Jejunum (tissue), 1 donor: ENCODE measurements around the gene TMEM222.

DNA sequence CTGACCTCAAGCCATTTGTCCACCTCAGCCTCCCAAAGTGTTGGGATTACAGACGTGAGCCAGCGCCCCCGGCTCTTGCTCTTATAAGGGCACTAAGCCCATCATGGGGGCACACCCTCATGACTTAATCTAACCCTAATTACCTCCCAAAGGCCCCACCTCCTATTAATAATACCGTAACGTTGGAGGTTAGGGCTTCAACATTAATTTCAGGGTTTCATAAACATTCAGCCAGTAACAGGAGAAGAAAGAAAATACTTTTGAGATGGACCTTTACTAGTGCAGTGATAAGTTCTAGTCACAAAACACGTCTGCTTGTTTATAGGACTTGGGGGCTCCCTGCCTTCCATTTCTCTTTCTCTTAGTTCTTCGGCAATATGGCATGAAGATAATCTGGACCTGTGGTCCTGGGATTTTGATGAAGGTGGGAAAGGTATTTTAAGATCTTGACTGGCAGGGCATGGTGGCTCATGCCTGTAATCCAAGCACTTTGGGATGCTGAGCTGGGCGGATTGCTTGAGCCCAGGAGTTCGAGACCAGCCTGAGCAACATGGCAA is 15.6 kb downstream of the ARID1A start:
- PRO-cap: no peak

- PRO-cap: no peak
Measured at GRCh38 chr1:26722773-26724158, 27.5 kb downstream of the ARID1A start.

DNA sequence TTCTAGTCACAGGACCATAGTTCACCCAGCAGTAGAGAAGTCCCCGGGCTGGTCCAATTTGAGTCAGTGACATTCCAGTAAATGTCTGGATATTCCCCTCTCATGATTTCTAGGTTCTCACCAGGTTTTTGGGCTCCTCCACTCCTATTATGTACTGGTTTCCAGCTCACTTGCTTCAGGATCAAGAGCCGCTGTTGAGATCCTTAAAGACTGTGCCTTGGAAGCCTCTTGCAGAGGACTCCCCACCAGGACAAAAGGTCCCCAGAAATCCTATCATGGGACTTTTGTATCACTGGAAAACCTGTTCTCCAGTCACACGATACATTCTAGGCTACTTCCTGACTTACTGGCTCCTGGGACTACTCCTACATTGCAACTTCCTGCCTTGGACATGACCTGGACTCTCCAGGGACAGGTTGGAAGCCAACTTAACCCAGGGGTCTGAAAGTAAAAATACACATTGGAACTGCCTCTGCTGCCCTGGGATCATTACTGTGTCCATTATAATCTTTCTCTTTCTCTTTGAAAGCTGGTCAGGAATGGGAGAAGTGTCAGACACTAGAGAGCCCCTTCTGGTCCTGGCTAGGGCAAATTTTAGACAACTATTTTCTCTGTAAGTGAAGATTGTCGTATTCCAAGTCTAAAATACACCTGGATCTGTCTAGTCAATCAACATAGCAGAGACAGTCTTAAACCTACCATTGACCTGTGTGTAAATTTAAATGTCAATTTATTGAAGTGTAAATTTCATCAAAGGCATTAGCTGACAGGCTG is 9.9 kb downstream of the PIGV start:
- PRO-cap: no peak

GRCh38 chr1:26827682-26828293 is 1.3 kb downstream of the ZDHHC18 start:
- PRO-cap: no peak

GRCh38 chr1:26838796-26839315 is 12.4 kb downstream of the ZDHHC18 start:
- PRO-cap: no peak

DNA sequence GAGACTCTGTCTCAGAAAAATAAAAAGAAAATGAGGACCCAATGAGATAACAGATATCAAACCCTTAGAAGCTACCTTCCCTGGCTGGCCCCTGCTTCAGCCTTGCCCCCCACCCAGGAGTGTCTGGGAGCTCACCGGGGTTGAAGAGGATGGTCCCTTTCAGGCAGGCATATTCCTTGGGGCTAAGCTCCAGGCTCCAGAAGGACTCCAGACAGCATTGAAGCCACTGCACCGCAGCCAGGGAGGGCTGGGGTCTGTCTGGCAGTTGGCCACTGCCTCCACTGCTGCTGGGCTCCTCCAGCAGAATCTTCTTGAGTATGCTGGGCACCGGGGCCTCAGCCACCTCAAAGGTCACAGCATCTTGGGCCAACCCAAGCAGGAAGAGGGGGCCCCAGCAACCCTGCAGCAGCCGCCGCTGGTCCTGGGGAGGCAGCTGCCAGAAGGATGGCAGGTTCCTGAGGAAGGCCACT is 466 bp downstream of the NR0B2 start:
- PRO-cap: no peak

GRCh38 chr1:27031129-27032253 is 18.8 kb upstream of the TENT5B start:
- PRO-cap: no peak

GRCh38 chr1:27095857-27096237 is 59.1 kb downstream of the SLC9A1 start:
- PRO-cap: no peak

GRCh38 chr1:27106546-27106918 is 48.4 kb downstream of the SLC9A1 start:
- PRO-cap: no peak

DNA sequence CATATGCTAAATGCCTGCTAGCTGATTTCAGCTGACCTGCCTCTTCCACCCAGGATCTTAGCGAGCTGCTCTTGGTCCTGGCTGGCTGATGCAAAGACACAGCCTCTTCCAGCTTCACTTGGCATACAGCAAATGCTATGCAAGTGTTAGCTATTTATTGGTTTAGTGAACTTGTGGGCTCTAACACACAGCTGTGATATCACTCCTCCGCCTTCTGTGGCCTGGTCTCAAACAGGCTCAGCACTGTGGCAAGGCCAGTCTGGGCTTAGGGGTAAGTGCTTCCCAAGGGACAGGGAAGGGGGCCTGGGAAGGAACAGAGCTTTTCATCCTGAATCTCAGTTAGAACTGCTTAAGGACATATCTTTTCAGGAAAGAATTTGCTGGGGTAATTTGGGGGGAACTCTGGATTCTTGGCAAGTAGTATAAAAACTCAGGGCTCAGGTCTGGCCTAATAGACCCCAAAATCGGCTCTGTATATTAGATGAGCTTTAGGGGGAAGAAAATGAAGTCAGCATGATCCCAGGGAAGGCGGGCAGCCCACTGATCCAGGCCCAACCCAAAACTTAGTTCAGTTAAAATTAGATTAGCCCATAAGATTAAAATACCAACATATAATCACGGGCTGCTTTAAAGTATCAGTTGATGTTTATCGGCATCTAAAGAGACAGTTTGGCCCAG is 9.4 kb downstream of the SLC9A1 start:
- PRO-cap: no peak

- PRO-cap: bidirectional peak, plus-strand start at chr1:27322255, minus-strand start at chr1:27322009; unidirectional peak, plus-strand start at chr1:27322419
Measured at GRCh38 chr1:27321751-27322804, at the start of gene TMEM222. Gene TMEM222, plus strand, starts transcription at chr1:27322163.

DNA sequence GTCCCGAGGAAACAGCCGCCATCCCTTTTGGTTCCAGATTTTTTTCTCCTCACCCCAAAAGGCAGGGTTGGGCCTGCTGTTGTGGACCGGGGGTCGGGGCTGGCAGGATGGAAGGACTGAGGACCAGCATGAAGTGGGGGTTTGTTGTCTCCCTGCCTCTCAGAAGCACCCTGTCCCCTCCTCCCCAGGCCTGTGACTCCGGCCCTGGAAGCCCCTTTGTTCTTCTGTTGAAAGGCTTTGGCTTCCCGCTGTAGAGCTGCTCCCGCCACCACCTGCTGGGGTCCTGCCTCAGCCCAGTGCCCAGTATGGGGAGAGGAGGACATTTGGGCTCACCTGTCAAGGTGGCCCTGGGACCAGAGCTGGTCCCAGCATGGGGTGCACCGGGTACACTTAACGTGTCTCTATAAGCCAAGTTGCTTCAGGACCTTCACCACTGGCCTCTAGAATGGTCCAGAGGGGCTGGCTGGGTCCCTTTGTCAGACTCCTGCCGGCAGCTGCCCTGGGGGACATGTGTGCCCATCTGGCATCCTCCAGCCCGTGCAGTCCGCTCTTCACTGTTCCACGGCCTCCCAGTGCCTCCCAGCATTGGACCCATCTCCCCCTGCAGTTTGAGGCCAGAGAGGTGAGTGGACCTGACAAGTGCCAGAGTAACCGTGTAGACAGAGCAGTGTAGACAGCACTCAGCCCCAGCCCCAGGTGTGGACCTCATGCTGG is 6.2 kb upstream of the SYTL1 start:
- PRO-cap: no peak

DNA sequence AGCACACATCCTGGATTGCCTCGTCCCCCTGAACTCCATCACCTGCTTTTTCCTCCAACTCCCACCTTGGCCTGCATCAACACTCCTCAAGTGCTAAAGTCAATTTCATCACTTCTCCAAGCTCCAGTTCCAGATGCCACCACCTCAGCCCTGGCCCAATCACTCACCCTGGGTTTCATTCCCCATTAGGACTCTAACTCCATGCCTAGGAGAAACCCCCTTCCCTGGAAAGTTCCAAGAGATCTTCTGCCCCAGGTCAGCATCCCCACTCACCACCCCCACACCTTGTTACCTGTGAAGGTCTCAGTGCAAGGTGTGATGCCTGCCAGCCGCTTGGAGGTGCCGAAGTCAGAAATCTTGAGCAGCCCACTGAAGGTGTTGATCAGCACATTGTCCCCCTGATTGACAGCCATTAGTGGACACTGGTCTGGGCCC is 7.6 kb downstream of the MAP3K6 start:
- PRO-cap: no peak

- PRO-cap: no peak
Measured at GRCh38 chr1:27404963-27405949, 12.8 kb downstream of the GPR3 start.

GRCh38 chr1:27448986-27449407 is 41.0 kb downstream of the WASF2 start:
- PRO-cap: no peak

DNA sequence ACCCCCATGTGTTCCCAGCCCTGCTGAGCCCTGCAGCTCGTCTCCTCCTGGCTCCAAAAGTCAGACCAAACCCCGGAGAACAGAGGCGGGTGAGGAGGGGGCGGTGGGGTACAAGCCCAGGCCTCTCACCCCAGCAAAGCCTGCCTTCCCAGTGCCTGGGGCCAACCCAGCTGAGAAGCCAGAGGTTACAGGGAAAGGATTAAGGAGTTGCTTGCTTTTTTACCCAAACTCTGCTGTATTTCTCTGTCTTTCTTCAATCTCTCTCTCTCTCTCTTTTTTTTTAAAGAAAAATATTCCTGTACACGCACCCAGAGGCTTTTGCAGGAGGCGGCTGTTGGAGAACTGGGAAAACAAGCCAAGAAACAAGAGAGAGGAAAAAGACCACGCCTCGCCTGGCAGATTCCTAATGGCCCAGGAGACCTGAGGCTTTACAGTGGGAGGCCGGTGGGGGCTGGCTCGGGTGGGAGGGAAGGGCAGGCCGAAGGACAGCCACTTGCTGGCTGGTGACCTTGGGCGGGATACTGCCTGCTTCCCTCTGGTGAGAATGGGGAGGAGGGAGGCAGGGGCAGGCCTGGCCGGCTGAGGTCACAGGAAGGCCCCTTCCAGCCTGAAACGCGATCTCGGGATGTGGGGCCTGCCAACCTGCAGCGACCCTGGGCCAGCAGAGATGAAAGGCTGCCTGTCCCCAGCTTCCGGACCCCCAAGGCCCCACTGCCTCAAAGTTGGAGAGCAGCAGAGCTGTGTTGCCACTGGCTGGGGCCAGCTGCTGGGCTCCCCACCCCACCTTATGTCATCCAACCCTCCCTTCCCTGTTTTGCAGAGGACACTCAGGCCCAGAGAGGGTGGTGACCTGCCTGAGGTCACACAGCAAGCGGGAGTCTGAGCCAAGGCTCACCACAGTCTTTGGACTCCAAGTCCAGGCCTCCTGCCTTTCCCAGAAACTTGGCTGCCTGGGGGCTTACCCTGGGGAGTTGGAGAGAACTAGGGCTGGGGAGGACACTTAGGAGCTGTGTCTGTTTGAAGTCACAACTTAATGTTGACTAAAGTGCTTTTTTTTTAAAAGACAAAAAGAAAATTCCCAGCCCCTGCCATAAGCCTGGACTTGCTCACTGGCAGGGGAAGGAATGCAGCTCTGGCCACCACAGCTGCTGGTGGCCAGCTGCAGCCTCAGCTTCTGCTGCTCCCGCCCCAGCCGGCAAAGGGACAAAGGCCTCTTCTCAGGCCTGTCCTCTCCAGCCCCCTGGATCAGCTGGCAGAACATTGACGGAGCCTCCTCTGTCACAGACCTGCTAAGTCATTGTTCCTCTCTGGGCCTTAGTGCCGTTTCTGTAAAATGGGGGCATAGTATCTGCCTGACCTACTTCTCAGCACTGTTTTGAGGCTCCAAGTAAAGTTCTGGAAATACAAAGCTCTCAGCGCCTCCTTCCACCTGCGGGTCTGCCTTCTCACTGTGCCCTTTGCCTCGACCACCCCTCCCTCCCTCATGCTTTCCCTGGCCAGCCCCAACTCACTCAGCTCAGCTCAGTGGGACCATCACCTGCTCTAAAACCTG is 14.8 kb upstream of the WASF2 start:
- PRO-cap: no peak

DNA sequence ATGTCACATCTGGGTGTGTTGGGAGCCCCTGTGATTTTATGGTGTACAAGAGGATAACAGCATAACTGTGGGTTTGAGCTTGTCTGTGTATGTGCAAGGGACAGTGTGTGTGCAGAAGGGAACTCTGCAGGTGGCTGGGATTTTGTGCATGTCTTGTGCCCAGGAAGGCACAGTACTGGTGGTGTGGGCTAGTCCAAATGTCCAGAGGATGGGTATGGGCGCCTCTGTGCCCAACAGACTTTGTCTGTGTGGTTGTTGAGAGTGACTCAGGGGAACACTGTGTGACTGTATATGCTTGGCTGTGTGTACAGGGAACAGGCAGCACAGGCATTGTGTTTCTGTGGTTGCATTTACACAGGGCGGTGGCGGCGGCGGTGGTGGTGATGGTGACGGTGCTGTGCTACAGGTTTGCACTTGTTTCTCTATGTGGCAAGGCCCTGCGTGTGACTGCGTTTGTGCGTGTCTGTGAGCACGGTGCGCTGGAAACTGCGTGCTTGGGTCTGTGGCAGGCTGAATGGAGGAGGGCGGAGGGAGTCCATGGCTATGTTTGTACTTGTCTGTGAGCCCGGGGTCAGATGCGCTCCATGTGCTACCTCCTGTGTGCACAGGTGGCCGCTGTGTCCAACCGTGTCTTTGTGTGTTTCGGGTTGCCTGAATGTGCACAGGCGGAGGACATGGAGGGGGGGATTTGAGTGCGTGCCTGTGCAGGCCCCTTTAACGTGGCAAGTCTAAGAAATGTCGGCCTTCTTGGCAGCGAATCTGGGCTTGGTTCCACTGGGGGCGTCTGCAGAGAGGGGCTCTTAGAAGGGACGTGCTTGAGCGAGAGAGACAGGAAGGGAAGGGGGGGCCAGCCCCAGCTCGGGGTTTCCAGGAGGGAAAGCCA is 32.4 kb upstream of the WASF2 start:
- PRO-cap: no peak

DNA sequence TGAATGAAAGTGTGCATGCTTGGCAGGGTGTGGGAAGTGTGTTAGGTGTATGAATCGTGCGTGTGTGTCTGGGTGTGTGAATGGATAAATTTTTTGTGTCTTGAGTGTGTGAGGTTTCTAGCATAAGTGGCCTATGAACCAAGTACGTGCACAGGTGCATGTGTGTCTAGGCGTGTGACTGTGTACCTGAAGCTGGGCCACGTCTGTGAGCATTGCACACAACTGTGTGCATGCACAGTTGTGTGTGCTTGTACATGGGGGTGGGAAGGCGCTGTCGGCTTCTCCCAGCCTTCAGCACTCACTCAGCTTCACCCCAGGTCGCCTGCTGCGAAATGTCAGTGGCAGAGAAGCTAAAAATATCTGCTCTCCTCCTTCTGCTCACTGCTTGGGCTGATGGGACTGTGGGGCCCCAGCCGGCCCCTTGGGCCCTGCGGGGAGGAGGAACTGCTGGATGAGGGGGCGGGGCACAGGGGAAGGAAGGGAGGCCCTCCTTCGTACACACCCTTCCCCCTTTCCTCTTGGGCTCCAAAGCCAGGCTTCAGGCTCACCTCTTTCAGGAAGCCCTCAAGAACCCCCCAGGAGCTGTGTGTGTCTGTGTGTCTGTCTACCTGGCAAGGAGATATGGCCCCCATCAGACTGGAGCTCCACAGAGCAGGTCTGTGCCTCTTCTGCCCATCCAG is 35.4 kb upstream of the WASF2 start:
- PRO-cap: no peak

- PRO-cap: no peak
Measured at GRCh38 chr1:27534234-27534997, 44.4 kb upstream of the WASF2 start.

GRCh38 chr1:27554168-27554701 is 49.7 kb downstream of the AHDC1 start:
- PRO-cap: no peak